ENCODE measurements around the genes ZNF860, CMTM6 and CNOT10.

GRCh38 chr3:29694888-29695270 lies 414.0 kb downstream of the RBMS3 start:
- RRBS, result no CpG with 5 or more reads among the region's 1 CpG

DNA sequence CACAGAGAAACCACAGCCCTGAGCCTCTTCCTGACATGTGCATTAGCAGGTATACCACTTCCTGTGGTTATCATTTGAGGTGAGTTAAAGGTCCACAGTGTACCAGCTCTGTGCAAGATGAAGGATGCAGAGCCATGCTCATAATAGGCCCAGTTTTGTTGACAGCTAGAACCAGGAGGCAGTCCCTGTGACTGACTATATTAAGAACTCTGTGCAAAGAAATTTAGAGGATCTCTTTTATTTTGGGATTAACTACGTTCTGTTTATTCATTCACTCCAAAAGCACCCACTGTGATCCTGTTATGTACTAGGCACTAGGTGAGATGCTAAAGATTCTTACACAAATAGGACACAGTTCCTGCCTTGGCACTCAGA lies 252.2 kb upstream of the TGFBR2 start:
- RRBS, result no CpG with 5 or more reads among the region's 1 CpG

GRCh38 chr3:30612548-30613588 lies 6.5 kb downstream of the TGFBR2 start:
- RRBS, result no CpG with 5 or more reads among the region's 6 CpGs

- RRBS, result no CpG with 5 or more reads among the region's 1 CpG
Observed at GRCh38 chr3:30614829-30615247, 8.4 kb downstream of the TGFBR2 start.

GRCh38 chr3:30637383-30637680 lies 30.9 kb downstream of the TGFBR2 start:
- RRBS, result no CpG with 5 or more reads among the region's 2 CpGs

- RRBS, result no CpG with 5 or more reads among the region's 2 CpGs
Observed at GRCh38 chr3:31542208-31542722, 9.5 kb downstream of the STT3B start.

- RRBS, result no CpG with 5 or more reads among the region's 4 CpGs
Observed at GRCh38 chr3:31570319-31571288, 37.9 kb downstream of the STT3B start.

DNA sequence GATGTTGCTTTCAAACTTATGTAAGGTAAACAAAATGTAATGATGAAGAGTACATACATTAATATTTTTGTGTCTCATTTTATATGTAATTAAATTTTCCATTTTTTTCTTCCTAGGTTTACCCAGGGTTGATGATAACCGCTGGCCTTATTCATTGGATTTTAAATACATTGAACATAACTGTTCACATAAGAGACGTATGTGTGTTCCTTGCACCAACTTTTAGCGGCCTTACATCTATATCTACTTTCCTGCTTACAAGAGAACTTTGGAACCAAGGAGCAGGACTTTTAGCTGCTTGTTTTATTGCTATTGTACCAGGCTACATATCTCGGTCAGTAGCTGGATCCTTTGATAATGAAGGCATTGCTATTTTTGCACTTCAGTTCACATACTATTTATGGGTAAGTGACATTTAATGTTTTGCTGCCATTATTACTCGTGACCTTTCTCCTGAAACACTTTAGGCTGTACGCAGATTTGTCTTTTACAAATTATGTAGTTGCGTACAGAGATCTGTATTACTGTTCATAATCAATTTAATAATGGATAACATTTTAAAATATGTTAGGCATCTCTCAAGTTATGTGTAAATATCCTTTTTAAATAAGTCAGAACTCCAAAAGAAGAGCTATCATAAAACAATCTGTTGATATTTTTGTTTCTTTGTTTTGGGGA lies 47.1 kb downstream of the STT3B start:
- RRBS, result no CpG with 5 or more reads among the region's 7 CpGs

DNA sequence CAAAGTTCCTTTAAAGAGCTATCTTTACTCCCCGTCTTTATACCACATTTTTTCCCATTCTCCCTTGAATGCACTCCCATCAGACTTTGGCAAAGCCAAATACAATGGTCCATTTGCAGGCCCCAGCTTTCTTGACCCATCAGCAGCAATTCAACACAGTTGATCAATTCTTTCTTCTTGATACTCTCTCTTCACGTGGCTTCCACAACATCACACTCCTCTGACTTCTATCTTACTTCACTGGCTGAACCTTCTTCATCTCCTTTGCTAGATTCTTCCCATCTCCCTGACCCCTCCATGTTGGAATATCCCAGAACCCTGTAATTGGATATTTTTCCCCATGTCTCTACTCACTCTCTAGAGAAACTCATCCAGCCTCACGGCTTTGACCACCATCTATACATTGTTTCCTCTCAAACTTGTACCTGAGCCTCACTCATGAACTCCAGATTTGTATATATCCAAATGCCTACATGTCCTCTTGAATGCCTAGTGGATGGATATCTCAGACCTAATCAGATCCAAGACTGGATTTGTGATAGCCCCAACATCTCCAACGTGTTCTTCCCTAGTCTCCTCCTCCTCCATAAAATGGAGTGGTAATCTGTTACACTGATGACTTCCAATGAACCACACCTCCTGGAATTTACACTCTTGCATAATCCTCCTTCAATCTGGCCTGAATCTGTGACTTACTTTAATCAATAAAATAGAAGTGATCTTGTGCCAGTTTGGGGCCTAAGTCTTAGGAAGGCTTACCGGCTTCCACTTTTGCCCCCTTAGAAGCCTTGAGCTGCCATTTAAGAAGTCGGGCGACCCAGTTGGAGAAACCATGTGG lies 163.9 kb downstream of the STT3B start:
- RRBS, result no CpG with 5 or more reads among the region's 7 CpGs

- RRBS, result no CpG with 5 or more reads among the region's 8 CpGs
Observed at GRCh38 chr3:31702217-31702907, 169.6 kb downstream of the STT3B start.

DNA sequence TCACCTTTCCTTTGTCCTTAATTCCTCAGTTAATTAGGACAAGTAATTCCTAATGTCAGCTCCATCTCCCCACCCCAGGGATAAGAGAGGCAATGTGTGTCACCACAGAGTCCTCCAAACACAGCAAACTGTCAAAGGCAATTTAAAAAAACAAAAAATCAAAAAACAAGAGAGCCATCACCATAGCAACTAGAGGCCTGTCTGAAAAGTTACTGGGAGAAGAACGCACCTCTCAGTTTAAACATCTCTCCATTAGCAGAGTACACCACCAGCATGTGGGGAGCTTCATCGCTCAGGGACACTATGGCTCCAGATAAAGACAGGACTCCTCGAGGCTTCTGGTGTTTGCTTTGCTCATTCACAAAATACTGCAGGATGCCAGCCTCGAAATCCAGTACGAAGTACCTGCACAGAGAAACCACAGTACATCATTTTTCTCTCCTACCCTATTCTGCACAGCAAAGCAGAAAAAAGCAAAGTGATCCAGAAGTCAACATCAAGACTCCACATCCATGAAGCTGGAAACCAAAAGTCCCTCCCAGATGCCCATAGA lies 101.6 kb downstream of the OSBPL10 start:
- RRBS, result no CpG with 5 or more reads among the region's 5 CpGs

DNA sequence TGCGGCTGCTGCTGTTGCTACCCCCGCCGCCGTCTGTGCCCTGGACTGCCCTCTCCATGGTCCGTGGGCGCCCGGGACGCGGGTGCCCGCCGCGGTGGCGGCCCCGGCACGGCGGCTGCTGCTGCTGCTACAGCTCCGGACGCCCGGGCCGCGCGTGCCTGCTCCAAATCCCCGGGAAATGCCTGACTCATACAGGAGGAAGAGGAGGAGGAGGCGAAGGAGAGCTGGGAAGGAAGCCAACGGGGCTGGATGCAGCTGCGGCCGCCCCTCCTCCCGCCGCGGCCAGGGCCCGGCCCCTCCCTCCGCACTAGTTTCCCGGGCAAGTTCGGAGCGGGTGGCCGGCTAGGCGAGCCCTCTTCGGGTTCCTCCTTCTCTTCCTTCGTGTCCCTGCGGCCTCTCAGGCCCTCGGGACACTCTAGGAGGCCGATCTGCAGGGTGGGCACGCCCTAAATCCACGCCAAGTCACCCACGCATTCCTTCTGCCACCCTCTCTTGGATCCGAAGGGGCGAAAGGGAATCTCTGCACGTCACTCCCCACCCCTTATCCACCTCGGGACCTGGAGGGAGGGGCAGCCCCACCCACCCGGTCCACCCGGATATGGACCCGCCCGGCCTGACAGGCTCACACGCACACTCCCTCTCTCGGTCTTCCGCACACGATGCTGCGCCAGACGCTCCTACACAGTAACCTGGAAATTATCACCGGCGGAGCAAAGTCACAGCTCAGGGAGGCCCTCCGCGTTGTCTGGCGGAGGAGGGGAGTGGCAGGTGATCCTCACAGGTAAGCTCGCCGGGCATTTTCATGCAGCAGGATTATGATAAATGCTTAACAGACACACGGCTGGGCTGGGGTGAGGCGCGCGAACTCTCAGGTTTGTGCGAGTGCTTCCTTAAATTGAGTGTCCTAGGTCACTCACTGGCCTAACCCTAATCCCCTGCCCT lies at the start of gene ZNF860:
Gene ZNF860 (plus strand): TSS at position 629 of the 942 bp plus-strand sequence.
- RRBS, result 4% methylated on average over 16 of the region's 71 CpGs

DNA sequence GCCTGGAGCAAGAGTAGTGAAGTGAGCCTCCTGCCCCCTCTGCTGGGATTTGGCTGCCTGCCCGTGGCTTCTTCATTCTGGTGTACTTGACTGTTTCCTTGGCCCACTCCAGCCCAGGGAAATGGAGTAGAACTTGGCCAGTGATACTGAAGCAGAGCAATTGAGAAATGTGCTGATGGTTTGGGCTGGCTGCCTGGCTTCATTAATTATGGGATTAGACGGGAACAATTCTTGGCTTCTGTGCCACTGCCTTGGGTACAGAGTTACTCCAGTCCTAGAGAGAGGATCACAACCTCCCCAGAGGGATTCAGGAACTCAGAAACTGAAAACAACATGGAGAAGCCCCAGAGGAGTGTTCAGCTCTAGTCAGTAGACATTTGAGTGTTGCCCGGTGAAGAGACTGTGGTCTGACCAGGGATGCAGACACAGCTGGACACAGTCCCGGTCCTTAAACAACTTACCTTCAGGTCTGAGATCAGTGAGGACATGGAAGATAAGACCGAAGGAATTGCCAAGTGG lies 3.0 kb downstream of the GPD1L start:
- RRBS, result 82% methylated on average over 1 of the region's 5 CpGs

GRCh38 chr3:32126727-32127115 lies 20.3 kb downstream of the GPD1L start:
- RRBS, result no CpG with 5 or more reads among the region's 2 CpGs

DNA sequence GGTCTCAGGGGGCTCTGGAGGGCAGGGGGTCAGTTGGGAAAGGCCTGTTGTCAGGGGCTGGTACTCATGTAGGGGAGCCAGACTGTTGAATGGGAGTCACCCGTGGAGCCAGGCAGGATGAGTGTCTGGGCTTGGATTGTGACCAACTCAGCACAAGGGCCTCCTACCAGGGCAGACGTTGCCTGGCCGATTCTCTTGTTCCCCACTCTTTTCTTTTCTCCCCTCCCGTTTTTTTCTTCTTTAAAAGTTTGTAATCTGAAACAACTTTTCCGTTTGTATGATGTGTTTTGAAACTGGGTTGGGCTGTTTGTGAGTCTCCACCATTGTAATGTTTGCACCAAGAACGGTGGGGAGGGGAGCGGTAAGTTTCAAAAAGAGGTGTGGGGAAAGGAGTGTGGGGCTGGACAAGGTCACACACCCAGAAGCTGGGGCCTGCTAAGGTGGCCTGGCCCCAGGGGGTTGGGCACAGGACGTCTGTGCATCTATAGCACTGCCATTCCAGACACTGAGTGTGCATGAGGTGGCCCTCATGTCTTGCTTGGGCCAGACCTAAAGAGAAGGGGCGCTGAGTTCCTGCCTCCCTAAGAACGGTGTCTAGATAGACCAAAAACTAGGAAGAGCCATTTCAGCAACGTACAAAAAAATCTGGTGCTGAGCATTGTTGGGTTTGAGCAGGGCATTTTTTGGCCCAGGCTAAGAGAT lies 1.2 kb downstream of the CMTM7 start:
- RRBS, result no CpG with 5 or more reads among the region's 11 CpGs

- RRBS, result no CpG with 5 or more reads among the region's 5 CpGs
Observed at GRCh38 chr3:32428360-32428843, 36.7 kb downstream of the CMTM7 start.

DNA sequence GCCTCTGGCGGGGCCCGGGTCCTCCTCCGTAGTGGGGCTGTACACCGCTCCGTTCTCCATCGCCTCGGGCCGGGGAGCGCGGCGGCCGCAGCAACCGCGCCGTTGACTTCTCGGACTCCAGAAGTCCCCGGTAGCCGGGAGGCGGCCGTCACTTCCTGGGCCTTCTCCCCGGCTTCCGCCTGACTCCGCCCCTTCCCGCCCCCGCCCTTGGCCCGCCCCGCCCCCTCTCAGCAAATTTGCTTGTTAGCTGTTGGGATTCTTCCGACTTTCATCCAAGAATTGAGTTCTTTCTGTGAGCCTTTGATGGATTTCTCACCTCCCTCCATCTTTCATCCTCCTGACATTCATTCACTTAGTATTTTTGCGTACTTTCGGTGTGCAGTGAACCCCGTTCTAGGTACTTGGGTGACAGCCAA lies at the start of gene CMTM6:
Gene CMTM6 (minus strand): TSS at position 167 of the 416 bp plus-strand sequence.
- RRBS, result 1% methylated on average over 16 of the region's 31 CpGs

- RRBS, result 2% methylated on average over 23 of the region's 84 CpGs
Observed at GRCh38 chr3:32684616-32685996, at the start of gene CNOT10. Gene CNOT10, plus strand, starts transcription at chr3:32685188.

DNA sequence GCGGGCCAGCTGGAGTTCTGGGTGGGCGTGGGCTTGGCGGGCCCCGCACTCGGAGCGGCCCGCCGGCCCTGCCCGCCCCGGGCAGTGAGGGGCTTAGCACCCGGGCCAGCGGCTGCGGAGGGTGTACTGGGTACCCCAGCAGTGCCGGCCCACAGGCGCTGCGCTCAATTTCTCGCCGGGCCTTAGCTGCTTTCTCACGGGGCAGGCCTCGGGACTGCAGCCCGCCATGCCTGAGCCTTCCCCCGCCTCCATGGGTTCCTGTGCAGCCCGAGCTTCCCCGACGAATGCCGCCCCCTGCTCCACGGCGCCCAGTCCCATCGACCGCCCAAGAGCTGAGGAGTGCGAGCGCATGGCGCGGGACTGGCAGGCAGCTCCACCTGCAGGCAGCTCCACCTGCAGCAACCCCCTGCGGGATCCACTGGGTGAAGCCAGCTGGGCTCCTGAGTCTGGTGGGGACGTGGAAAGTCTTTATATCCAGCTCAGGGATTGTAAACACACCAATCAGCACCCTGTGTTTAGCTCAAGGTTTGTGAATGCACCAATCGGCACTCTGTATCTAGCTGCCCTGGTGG lies 48.5 kb upstream of the CCR4 start:
- RRBS, result no CpG with 5 or more reads among the region's 37 CpGs

GRCh38 chr3:33380491-33380895 lies 59.7 kb downstream of the UBP1 start:
- RRBS, result no CpG with 5 or more reads among the region's 2 CpGs